A549 (cell line): ENCODE data around the genes FZD4 and UBTFL1.

DNA sequence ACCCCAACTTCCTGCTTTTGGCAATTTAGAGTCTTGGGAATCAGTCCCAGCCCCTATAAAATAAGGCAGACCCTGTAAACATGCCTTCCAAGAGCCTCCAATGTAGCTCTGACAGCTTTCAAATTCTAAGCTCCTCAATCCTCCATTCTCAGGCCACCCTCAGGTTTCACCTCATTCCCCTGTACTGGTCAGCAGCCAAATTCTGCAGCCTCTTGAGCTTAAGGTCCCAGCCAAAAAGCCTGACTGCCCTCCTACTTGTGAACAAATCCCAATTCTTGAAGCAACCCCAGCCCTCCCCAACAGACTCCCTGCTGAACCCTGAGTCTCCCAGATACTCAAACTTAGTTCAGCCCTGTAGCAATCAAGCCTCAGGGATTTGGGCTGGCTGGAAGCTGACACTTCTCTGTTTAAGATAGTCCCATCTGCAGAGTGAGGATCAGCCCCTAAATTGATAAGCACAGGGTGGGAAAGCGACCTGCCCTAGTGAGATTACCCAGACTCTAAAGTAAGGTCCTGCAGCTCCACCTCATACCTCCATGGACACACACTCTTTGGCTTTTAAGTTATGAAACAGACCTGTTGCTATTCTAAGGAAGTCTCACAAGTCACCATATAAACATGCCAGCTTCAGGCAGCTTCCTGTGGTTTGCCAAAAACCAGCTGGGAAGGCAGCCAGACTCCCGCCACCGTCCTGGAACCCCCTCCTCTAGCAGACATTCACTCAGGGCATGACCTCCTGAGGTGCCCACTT lies 82.4 kb upstream of the PICALM start:
- PRO-cap = no peak
CAGE:
- cytosol, long polyA plus RNA = no peak
- long polyA plus RNA = no peak
- nucleus, long polyA plus RNA = no peak

GRCh38 chr11:86181321-86181801 lies 63.2 kb upstream of the EED start:
- PRO-cap = no peak
CAGE:
- cytosol, long polyA plus RNA = no peak
- long polyA plus RNA = no peak
- nucleus, long polyA plus RNA = no peak

DNA sequence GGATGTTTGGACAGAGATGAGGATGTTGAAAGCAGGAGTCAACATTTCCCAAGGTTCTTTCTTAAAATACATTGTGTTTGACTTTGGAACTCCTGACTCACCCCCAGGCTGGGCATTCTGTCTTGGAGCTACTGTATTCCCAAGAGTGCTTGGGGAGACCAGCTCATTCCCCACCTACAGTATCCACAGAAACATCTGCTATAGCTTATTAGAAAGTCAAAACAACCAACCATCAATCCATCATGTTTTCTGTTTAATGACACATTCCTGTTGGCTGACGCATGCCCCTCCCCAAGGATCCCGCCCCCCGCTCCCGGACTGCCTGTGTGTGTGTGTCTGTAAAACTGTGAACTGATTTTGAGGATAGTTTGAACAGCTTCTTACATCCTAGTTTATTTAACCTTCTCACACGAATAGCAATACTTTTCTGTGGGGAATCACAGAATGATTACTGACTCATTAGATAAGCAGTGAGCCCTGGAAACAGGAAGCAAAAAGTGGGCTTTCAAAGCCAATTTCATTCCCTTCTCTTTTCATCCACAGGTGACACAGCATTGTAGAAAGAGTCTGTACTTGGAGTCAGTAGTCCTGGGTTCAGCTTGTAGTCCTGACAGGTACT lies 109.6 kb downstream of the CCDC81 start:
- PRO-cap = no peak
CAGE:
- cytosol, long polyA plus RNA = no peak
- long polyA plus RNA = no peak
- nucleus, long polyA plus RNA = no peak

GRCh38 chr11:86486578-86486931 lies 111.9 kb downstream of the CCDC81 start:
- PRO-cap = no peak
CAGE:
- cytosol, long polyA plus RNA = no peak
- long polyA plus RNA = no peak
- nucleus, long polyA plus RNA = no peak

DNA sequence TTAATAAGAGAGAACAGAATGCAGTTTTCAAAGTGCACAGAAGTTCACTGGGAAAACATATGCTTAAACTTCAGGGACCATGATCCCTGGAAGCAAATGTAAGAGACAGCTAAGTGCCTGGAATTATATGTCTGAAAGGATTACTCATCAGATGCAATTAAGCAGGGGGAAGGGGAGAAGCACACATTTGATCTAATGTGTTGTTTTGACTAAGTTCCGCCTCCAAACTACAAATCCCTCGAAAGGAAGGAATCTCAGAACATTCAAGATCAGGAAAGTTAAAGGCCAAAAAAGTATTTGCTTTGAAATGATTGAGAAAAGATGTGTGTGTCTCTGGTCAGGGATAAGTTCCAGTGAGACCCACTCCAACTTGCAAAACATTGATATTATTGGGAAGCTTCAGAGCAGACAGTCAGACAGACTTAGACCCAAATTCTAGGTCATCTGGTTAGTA lies 150.0 kb downstream of the CCDC81 start:
- PRO-cap = no peak
CAGE:
- cytosol, long polyA plus RNA = no peak
- long polyA plus RNA = no peak
- nucleus, long polyA plus RNA = no peak

- PRO-cap = no peak
CAGE:
- cytosol, long polyA plus RNA = no peak
- long polyA plus RNA = no peak
- nucleus, long polyA plus RNA = no peak
Observed at GRCh38 chr11:86671365-86672302, 128.7 kb upstream of the PRSS23 start.

- PRO-cap = no peak
CAGE:
- cytosol, long polyA plus RNA = no peak
- long polyA plus RNA = no peak
- nucleus, long polyA plus RNA = no peak
Observed at GRCh38 chr11:86672303-86672827, 128.0 kb upstream of the PRSS23 start.

- PRO-cap = no peak
CAGE:
- cytosol, long polyA plus RNA = no peak
- long polyA plus RNA = no peak
- nucleus, long polyA plus RNA = no peak
Observed at GRCh38 chr11:86675991-86676239, 124.4 kb upstream of the PRSS23 start.

GRCh38 chr11:86816147-86816775 lies 15.9 kb downstream of the PRSS23 start:
- PRO-cap = no peak
CAGE:
- cytosol, long polyA plus RNA = no peak
- long polyA plus RNA = no peak
- nucleus, long polyA plus RNA = no peak

DNA sequence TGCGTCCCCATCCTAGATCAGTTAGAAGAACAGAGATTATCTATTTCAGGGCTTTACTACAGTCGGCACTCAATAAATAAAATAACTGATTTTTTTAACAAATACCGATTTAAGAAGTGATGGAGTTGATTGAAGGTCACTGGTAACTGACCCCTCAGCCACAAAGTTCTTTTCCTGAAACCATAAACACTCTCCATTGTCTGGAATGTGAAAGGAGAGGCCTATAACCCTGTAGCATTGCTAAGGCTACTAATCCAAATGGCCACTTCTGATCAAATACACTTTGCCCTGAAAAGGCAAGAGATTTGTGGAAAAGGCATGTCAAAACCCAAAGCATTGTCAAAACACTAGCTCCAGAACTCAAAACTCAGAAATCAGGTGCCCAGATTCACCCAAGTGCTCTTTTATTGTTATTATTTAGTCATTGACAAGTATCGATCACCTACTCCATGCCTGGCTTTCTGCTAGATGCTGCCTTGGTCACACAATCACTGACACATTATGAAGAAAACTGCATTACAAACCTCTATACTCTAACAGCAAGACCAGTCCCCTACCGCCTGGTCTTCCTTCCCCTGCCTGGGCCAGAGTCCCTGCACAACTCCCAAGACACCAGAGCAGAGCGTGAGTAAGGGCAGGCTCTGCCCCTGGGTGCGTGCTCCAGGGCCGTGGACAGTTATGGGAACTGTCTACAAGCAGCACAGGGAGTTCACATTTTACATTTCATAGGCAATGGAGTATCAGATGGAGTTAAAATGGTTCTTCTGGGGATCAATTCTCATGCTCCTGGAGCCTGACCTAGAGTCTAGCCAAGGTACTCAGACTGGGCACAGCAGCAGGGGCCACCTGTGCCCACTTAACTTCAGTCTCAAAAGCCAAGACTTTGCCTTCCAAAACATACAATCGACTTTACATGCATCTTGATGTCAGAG lies 6.6 kb downstream of the FZD4 start:
- PRO-cap = no peak
CAGE:
- cytosol, long polyA plus RNA = no peak
- long polyA plus RNA = no peak
- nucleus, long polyA plus RNA = no peak

GRCh38 chr11:86952909-86953567 lies 2.2 kb downstream of the FZD4 start:
- PRO-cap = no peak
CAGE:
- cytosol, long polyA plus RNA = no peak
- long polyA plus RNA = no peak
- nucleus, long polyA plus RNA = no peak

GRCh38 chr11:86954385-86955463 lies at the start of gene FZD4:
Gene FZD4 (minus strand): TSS chr11:86955395.
- PRO-cap = bidirectional peak, plus-strand start at chr11:86955262, minus-strand start at chr11:86955252; bidirectional peak, plus-strand start at chr11:86955644, minus-strand start at chr11:86955395
CAGE:
- cytosol, long polyA plus RNA = no peak
- long polyA plus RNA = no peak
- nucleus, long polyA plus RNA = no peak

- PRO-cap = no peak
CAGE:
- cytosol, long polyA plus RNA = no peak
- long polyA plus RNA = no peak
- nucleus, long polyA plus RNA = no peak
Observed at GRCh38 chr11:86956396-86956741, 1.2 kb upstream of the FZD4 start.

DNA sequence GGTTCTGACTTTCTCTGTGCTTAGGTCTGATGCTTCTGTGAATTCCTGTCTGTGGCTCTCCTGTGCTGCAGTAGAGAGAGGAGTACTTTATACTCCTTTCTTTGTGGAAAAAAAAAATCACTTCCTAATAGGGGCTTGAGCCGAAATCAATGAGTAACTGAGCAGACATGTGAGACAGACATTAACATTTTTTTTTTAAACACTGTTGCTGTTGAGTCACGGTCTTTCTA lies 86.2 kb downstream of the GRM5 start:
- PRO-cap = no peak
CAGE:
- cytosol, long polyA plus RNA = no peak
- long polyA plus RNA = no peak
- nucleus, long polyA plus RNA = no peak

GRCh38 chr11:89743957-89744259 lies 33.8 kb downstream of the TRIM77 start:
- PRO-cap = no peak
CAGE:
- cytosol, long polyA plus RNA = no peak
- long polyA plus RNA = no peak
- nucleus, long polyA plus RNA = no peak

- PRO-cap = no peak
CAGE:
- cytosol, long polyA plus RNA = no peak
- long polyA plus RNA = no peak
- nucleus, long polyA plus RNA = no peak
Observed at GRCh38 chr11:90085774-90086151, at the start of gene UBTFL1. Gene UBTFL1 (plus strand): TSS chr11:90085950.

- PRO-cap = no peak
CAGE:
- cytosol, long polyA plus RNA = no peak
- long polyA plus RNA = no peak
- nucleus, long polyA plus RNA = no peak
Observed at GRCh38 chr11:90208960-90209618, 13.8 kb downstream of the CHORDC1 start.

GRCh38 chr11:91981867-91982224 lies 242.8 kb upstream of the FAT3 start:
- PRO-cap = no peak
CAGE:
- cytosol, long polyA plus RNA = no peak
- long polyA plus RNA = no peak
- nucleus, long polyA plus RNA = no peak

- PRO-cap = no peak
CAGE:
- cytosol, long polyA plus RNA = no peak
- long polyA plus RNA = no peak
- nucleus, long polyA plus RNA = no peak
Observed at GRCh38 chr11:93033867-93034637, 64.6 kb downstream of the MTNR1B start.

DNA sequence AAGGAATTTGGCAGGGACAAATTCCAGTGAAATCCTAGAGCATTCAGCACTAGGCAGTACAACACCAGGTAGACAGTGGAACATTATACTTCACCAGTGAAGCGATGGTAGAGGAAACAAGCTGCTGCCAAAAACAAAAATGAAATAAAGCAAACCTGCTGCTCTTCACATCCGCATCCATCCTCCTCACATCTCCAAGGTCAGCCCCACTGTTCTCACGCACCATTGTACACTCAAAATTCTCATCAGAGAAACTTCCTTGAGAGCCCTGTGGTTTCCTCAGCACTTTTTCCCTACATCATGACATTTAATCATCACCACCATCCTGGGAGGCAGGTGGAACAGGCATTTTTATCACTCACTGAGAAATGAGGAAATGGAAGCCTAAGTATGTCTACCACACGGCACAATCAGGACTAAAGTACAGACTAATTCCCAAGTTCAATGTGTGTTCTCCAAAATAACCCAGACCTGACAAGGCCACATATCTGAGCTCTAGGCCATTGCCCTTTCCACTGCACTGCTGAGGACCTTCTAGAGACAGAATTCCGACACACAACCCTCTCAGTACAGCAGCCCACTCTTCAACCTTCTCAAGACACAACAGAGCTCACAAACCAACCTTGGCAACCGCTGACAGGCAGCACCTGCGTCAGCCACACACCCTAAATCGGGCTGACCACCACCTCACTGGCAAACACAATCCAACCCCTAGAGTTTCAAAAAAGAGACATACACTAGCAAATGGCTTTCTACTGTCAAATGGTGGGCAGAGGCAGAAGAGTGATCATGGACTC lies 16.6 kb downstream of the SMCO4 start:
- PRO-cap = no peak
CAGE:
- cytosol, long polyA plus RNA = no peak
- long polyA plus RNA = no peak
- nucleus, long polyA plus RNA = no peak